NALM6 (cell line): ENCODE measurements around a stretch of chr17.

GRCh38 chr17:17182087-17182628 is 24.0 kb downstream of the PLD6 start:
- PRO-cap, result unidirectional peak, plus-strand start at chr17:17182441; unidirectional peak, plus-strand start at chr17:17182467

DNA sequence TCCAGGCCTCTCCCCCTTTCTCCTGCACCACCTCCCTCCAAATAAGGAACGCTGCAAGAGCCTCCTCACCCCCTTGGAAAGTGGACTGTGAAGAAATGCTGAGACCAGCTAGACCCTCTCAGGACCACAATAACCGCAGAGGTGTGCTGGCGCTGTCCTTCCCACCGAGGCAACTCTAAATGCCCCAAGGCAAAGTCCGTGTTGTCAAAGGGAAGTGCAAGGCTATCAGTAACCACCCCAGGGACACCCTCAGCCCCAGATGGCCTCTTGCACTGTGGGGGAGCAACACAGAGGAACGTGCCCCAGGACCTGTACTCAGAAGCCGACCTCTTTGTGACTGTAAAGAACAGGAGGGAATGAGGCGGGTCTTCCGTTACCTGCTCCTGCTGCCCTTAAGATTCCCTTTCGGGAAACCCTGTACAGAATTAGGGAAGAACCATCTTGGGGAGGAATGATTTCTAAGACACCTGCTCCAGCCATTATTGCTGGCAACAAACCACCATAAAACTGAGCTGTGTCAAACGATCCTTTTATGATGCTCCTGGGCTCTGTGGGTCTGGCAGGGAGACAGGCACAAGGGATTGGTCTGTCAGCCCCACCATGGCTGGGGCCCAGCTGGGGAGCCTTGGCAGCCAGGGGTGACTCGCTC is 14.6 kb upstream of the MED9 start:
- PRO-cap, result no peak

DNA sequence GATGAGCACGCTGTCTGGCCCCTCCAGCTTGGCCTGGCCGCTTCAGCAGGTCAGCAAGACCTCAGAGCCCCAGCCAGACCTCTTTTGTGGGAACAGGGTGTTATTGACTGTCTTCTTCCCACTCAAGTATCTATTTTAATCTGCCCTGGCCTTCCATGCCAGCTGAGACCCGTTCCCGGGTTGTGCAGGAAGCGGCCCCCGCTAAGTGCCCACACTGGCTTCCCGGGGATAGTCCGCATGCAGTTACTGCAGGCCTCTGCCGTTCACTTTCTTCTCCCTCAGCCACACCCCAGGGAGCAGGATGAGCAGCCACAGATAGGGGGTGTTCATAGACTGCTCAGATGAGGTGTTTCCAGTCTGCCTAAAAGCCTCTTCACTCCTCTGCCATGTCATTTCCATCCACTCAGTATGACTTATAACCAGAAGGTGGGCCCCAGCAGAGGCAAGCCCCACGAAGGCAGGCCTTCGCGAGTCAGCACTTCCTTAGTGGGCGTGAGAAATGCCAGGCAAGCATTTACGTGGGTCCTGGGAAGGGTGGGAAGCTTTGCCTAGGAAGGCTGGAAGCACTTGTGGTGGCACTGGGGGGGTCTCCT is 7.6 kb downstream of the MED9 start:
- PRO-cap, result no peak

DNA sequence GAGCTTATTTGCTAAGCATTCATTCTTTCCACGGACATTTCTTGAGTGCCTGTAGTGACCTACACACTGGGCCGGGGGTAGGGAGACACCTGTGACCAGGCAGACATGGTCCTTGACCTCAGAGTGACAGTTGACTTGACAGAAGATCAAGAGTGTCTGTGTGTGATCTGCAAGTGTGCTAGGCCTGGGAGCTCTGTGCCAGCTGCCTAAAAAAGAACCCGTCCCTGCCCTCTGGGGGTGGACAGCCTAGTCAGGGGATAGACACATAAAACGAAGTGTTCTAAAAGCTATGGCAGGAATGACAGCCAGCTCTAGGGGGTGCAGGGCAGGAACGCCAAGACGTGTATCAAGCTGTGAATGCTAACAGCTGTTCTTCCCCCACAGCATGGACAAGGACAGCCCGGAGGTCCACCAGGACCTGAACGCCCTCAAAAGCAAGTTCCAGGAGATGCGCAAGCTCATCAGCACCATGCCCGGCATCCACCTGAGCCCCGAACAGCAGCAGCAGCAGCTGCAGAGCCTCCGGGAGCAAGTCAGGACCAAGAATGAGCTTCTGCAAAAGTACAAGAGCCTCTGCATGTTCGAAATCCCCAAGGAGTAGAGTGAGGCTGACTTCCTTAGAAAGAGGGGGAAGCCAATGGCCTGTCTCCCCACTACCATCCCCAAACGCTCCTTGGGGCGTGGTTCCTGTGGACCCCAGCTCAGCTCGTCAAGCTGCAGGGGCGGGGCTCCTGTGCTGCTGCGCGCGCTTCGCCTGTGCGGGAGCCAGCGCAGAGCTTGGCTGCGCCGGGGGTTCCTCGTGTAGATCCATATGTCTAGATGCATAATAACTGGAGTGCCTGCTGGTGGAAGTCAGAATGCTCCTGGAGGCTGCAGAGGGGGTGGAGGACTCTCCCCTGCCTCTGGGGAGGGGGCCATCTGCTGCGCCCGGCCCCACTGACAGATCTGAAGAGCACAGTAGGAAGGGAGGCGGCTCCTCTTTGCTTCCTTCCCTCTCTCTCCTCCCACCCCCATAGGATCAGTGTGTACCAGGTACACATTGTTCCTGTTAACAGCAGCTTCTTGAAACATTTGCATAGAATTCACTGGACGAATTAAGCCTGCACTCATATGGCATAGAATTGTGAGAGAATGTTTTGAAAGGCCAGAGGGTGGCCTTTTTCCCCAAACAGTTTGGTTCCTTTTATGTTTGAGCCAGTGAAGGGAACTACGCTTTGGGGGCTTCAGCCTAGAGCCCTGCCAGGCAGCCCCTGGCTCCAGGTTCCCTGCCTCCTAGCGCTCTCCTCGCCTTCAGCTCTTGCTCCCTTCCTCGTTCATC is 4.8 kb downstream of the RASD1 start:
- PRO-cap, result bidirectional peak, plus-strand start at position 855 of the sequence, minus-strand start at position 547 of the sequence

DNA sequence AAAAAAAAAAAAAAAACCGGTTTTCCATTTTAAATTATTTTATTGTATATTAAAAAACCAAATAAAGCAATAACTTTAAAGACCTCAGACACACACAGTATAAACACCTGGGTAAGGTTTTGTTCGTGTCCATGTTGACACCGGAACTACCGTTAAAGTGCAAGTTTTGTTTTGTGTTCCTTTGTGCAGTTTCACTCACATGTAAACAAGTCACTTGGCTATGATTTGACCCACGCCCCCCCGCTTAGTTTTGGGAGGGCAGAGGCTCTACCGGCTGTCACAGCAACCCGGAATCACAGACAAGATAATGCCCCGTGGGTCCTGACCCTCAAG is 1.8 kb downstream of the RASD1 start:
- PRO-cap, result unidirectional peak, plus-strand start at position 277 of the sequence

DNA sequence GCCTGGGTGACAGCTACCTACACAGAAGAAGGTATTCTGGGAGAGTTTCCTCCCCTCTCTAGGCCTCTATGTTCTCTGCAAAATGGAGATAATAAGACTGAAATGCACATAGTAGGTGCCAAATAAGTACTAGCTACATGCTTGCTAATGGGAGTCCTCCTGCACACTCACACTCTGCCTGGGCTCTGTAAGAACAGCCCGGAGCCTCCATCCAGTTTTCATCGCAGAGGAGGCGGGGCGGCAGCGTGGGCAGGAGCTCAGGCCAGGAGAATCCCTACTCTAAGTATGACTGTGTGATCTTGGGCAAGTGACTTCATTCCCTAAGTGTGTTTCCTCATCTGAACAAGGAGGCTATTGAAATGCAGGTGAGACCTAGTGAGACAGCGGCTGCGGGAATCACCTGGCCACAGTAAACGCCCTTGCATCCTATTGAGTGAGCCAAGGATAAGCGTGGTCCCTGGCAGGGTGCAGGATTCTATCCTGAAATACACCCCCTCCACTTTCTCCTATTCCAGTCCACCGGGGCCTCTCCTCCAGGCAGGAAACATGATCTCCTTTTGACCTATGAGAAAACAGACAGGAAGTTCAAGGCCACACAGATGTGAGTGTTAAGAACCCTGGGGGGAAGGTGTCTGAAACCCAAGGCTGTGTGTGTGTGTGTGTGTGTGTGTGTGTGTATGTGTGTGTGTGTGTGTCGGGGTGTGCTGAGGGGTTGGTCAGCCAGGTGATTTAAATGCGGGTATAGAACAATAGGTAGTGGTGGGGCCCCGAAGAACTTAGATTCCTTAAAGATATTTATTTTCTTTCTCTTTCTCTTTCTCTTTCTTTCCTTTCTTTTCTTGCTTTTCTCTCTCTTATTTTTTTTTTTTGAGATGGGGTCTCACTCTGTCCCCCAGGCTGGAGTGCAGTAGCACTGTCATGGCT is 5.2 kb upstream of the RAI1 start:
- PRO-cap, result no peak

GRCh38 chr17:17723146-17723361 is 41.8 kb downstream of the RAI1 start:
- PRO-cap, result no peak

- PRO-cap, result bidirectional peak, plus-strand start at chr17:17746359, minus-strand start at chr17:17746256
These were observed 64.8 kb downstream of the RAI1 start for GRCh38 chr17:17746115-17746447.

GRCh38 chr17:17792482-17793652 is 43.9 kb downstream of the SREBF1 start:
- PRO-cap, result no peak

DNA sequence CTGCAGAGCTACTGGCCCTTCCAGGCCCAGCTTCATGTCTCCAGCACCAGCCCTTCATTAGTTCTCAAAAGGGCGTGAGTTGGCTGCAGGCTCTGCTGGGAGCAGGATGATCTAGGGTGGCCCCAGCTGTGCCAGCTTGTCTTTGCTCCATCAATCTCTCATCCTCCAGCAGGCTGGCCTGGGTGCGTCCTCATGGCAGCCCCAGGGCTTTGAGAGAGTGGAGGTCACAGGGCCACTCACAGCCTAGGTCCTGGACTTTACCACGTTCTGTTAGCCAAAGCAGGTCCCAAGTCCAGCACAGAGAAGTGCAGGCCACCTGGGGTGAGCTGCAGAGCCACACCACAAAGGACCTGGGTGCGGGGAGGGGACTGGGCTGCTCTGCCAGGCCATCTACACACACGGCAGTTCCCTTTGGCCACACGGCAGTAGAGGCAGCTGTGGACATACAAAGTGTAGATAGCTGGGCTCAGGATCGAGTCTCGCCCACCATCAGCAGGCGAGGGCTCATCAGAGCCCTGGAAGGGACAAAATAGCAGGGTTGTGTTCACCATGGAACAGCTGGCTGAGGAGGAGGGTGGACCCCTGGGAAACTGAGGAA is 30.1 kb downstream of the SREBF1 start:
- PRO-cap, result no peak

DNA sequence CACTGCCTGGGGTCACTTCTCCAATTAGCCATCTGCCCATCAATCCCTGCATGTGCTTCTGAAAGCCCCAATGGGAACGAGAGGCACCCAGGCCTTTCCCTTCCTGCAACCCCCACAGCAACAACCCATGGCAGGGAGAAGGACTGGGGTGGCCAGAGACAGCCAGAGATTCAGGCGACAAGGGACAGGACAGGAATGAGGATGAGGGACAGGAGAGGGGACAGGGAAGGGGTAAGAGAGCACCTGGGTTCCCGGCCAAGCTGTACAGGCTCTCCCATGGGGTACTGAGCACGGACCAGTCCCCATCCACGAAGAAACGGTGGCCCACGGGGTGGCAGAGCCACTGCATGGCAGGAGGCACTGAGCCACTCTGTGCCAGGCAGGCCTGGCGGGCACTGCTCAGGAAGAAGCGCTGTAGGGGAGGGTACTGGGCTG is 21.2 kb downstream of the SREBF1 start:
- PRO-cap, result no peak

- PRO-cap, result no peak
These were observed 20.8 kb downstream of the SREBF1 start for GRCh38 chr17:17816052-17816366.

- PRO-cap, result no peak
These were observed 19.3 kb downstream of the SREBF1 start for GRCh38 chr17:17817415-17818039.

DNA sequence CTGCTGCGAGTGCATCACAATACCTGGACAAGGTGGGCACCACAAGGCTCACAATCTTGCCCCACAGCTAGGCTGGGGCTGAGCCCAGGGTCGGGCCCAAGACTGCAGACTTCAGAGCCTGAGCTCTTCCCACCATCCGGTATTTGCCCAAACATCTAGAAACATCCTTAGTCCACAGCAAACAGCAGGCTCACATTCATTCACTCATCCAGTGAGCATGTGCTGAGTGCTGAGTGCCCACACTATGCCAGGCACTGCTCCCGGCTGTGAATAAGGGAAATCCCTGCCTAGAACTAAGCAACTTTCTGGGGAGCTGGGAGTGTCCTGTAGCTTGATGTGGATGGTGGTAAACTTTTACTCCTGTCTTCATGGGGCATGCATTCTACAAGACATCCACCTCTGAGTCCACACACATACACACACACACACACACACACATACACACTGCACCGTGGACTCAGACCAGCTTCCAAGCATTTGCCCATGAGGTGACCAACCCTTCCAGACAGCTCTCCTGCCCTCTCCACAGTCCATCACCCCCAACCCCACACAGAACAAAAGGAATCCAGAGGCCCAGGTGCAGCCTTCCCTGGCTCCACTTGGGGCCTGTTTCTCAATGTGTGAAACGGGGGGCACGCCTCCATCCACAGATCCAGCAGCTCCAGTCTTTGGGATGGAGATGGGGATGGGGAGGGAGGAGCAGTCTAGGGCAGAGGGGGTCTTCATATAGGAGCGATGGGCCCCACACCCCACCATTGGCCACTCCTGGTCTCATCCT is 15.9 kb downstream of the SREBF1 start:
- PRO-cap, result no peak

DNA sequence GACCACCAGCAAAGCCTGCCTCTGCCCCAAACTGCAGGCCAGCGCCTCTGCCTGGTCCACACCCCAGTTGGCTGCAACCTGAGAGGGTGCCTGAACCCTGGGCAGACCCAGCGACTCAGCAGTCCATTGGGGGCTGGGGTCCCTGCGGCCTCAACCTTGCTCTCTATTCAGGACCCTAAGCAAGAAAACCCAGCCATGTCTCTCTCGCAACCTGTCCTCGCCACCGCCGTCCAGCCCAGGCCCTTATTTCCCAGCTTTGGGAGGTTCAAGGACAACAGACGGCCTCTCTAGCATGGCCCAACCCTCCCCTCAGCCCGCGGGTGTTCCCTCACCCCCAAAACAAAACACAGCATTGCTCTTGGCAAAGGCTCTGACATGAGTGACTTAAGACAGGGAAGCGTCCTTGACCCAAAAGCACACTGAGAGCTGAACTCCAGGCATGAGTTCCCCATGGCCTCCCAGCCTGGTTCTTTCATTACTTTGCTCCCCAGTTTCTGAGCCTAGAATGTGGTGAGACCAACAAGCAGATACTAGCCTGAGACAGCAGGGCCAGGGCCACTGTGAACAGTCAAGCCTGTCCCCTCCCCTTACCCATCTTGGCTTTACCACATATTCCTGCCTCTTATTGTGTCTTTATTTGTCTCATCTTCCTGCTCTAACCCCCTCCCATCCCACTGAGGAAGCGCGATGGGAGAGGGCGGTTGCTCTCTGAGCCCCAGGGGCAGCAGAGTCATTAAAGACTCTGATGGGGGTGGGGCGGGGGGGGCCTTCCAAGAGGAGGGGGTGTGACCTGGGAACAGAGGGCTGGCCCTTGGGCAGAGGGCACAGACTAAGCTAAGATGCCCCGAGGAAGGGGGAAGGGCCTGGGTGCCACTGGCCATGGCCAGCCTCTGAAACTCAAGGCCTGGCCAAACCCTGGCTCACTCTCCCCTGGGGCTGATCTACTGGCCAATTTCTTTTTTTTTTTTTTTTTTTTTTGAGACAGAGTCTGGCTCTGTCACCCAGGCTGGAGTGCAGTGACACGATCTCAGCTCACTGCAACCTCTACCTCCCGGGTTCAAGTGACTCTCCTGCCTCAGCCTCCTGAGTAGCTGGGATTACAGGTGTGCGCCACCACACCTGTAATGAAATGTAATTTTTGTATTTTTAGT is 11.8 kb downstream of the SREBF1 start:
- PRO-cap, result no peak

DNA sequence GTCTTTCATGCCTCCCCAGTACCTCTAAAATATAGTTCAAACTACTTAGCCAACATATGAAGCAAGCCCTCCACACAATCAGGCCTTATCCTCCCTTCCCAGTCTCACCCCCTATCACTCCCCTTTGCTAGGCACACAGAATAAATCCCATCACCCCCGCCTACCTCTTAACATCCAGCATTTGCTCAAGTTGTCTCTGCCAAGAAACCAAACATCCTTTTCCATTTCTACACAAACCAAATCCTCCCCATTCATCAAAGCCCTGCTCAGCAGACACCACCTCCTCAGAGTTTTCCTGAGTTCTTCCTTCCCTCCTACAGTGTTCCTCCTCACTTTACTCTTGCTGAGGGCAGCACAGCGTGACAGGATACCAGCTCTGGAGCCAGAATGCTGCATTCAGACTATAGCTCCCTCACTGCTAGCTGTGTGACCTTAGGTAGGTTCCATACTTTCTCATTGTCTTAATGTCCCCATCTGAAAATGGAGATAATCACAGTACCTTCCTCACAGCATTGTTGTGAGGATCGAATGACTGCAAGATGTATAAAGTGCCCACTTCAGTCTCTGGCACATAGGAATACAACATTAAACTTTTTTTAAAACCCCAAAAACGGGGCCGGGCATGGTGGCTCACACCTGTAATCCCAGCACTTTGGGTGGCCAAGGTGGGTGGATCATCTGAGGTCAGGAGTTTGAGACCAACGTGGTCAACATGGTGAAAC is 6.8 kb downstream of the TOM1L2 start:
- PRO-cap, result no peak

DNA sequence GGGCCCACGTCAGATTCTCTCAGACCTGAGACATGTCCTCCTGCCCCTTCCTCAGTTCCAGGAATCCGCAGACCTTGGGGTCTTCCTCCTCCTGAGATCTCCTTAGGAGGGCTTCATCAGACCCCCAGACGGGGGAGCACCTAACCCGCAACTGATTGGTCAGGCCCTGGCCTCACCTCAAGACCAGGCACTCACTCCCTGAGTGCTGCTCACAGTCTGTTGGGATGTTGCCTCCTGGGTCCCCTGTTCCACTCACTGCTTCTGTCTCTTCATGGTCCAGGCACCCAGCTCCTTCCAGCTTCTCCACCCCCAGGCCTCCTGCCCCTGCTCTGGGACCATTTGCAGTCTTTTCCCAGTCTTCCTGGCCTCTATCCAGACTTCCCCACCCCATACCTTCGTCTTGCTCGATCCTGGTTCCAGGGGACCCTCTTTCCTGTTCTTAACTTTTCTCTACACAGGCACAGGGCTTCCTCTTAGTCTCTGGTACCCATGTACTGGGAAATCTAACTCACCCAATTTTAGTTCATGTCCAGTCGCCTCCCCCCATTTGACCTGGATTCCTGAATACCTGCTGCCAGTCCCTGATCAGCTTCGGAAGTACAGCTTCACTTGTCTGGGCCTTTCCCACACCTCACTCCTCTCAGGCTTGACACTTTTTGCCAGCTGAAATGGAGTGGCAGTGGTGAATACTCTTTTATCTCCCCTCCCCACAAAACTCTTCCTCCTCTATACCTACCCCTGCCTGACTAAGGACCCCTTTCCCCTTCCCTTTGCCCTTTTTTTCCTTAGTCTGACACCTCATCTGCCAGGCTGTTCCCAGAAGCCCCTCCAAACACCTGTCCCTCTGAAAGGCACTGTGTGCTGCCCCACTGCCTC is 1.4 kb downstream of the GID4 start:
- PRO-cap, result no peak

GRCh38 chr17:18104147-18104944 is 4.2 kb upstream of the MYO15A start:
- PRO-cap, result no peak

- PRO-cap, result no peak
These were observed 3.6 kb upstream of the MYO15A start for GRCh38 chr17:18104945-18105399.

DNA sequence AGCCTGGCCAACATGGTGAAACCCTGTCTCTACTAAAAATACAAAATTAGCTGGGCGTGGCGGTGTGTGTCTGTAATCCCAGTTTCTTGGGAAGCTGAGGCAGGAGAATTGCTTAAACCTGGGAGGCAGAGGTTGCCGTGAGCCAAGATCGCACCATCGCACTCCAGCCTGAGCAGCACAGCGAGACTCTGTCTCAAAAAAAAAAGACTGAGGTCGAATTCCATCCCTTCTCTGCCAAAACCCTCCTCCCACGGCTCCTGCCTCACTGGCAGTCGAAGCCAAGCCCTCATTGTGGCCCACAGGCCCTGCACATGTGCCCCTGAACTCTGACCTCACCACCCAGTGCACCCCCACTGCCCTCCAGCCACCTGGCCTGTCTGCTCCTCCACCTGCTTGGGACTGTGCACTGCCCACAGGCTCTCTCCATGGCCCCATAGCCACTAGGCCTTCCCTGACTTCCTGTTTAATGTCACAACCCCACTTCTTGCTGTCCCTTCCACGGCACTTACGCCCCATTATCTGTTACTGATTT is 6.9 kb downstream of the MYO15A start:
- PRO-cap, result no peak